Measurements from ENCODE around the genes ZNF235, ZNF285 and ZNF180.

- PRO-cap = bidirectional peak, plus-strand start at chr19:43463595, minus-strand start at chr19:43463347
- RAMPAGE, long total RNA, 4 experiments = start-site peak on the minus strand in 2 of 4 experiments, at chr19:43463326-43463376 at its widest, 6 to 13 reads per replicate
These were observed 2.5 kb downstream of the LYPD3 start for GRCh38 chr19:43462896-43463420.

DNA sequence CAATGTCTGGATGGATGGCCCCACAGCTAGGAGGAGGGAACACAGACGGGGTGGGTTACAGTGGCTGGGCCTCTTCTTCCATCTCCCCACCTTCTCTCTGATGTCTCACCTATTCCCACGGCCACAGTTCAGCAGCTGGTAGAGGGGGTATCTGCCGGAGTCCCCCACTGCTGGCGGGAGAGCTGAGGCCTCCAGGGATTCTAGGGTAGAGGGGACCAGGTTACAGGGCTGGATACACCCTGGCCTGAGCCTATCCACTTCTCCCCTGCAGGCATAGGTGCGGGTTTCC is 17.9 kb downstream of the PHLDB3 start:
- PRO-cap = no peak
- RAMPAGE, long total RNA, 4 experiments = no peak in any of the 4 experiments

GRCh38 chr19:43529724-43529923 is 2.6 kb upstream of the ETHE1 start:
- PRO-cap = no peak
- RAMPAGE, long total RNA, 4 experiments = no peak in any of the 4 experiments

DNA sequence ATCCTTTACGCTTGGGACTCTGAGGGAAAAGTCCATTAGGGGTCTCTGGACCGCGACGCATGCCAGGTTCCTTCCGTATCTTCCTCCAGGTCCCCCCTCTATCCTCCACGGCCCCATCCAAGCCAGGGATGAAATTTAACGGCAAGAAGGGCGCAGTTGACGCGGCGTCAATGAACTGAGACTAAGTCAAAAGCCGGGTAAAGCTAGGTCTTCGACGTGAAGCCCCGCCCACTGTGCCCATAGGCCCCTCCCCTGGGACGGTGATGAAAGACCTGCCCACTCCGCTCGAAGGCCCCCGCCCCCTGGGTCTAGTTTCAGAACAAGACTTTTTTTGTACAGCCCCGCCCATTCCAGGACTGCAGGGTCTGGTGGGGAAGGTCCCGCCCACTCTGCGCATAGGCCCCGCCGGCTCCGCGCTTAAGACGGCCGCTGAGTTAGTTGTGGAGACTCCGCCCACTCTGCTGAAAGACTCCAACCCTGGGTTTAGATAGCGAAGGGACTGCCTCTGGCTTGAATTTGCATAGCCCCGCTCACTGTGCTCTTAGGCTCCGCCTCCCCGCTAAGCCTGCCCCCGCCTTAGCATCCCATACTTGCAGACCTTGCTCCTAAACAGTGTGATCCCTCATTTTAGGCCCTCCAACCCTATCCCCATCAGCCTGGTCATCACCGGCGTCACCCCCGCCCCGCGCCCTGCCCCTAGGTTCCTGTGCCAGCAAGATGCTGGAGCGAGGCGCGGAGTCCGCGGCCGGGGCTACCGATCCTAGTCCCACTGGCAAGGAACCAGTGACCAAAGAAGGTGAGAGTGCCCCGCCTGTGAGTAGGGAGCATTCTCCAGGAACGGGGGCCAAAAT is 943 bp downstream of the ZNF575 start:
- PRO-cap = unidirectional peak, minus-strand start at position 183 of the sequence; bidirectional peak, plus-strand start at position 707 of the sequence, minus-strand start at position 391 of the sequence
- RAMPAGE, long total RNA, 4 experiments = no peak in any of the 4 experiments

GRCh38 chr19:43592549-43593288 is 3.2 kb downstream of the IRGQ start:
- PRO-cap = no peak
- RAMPAGE, long total RNA, 4 experiments = no peak in any of the 4 experiments

GRCh38 chr19:43634362-43634962 is 5.2 kb downstream of the CADM4 start:
- PRO-cap = unidirectional peak, plus-strand start at chr19:43634729
- RAMPAGE, long total RNA, 4 experiments = no peak in any of the 4 experiments

DNA sequence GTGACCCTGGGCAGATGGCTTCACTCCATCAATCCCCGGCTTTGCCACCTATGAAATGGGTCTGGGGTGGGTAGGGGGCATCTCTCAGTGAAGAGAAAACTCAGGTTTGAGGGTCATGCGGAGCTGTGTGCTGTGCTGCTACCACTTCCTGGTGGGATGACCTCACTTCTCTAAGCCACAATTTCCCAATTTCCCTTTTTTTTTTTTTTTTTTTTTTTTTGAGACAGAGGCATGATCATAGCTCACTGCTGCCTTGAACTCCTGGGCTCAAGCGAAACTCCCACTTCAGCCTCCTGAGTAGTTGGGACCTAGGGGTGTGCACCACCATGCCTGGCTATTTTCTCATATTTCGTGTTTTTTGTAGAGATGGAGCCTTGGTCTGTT is 4.7 kb upstream of the PLAUR start:
- PRO-cap = no peak
- RAMPAGE, long total RNA, 4 experiments = no peak in any of the 4 experiments

DNA sequence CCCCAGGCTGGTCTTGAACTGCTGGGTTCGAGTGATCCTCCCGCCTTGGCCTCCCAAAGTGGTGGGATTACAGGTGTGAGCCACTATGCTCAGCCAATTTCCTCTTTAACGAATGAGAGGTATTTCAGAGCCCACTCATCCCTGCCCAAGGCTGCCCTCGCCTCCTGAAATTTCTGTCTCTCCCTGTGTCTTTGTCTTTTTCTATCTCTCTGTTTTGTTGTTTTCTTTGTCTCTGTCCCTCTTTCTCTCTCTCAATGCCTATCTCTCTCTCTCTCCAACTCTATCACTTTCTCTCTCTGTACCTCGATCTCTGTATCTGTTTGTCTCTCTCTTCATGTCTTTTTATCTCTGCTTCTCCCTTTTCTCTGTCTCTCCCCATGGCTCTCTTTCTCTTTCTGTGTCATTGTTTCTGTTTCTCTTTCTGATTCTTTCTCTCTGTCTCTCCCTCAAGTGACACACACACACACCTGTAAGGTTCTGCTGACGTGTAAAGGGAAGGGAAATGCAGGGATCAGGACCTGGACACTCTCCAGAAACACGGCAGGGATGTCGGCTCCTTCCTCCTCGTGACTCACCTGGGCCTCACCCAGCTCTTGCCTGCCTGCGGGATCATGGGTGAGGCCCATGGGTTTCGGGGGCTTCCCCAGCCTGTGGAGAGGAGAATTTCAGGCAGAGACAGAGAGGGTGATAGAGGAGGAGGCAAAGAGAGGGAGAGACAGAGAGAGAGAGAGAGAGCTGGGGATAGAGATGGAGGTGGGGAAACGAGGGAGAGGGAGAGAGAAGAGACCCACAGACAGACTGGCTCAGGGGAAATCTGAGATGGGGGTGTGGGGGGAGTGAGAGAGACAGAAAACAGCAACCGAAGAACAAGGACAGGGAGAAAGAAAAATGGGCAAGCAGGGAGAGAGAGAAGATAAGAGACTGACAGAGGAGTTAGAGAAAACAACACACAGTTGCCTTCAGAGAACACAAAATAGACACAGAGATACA is 5.4 kb upstream of the PLAUR start:
- PRO-cap = no peak
- RAMPAGE, long total RNA, 4 experiments = no peak in any of the 4 experiments

DNA sequence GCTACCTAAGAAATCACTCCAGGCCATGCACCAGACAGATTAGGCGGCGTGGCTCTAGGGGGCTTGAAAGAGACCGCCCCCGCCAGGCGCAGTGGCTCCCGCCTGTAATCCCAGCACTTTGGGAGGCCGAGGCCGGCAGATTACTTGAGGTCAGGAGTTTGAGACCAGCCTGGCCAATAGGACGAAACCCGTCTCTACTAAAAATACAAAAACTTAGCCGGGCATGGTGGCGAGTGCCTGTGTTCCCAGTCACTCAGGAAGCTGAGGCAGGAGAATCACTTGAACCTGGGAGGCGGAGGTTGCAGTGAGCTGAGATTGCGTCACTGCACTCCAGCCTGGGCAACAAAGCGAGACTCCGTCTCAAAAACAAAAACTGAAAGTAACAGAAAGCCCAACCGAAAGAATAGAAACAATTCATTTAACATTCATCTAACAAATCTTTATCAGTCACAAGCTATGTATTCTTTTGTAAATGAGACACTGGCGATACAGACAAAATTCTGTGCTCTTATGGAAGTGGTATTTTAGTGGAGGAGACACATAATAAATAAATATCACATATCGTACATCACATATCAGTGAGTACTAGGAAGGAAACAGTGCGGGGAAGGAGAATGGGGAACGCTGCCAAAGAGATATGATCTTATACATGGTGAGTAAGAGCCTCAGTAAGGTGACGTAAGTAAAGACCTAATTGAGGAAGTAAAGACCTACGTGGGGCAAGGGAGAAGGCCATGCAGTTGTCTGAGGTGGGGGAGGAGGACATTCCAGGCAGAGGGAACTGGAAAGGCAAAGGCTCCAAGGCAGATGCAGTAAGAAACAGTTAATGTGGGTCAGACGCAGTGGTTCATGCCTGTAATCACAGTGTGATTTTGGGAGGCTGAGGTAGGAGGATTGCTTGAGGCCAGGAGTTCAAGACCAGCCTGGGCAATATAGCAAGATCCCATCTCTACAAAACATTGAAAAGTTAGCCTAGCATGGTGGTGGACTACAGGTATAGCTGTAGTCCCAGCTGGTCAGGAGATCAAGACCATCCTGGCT is 14.7 kb upstream of the IRGC start:
- PRO-cap = no peak
- RAMPAGE, long total RNA, 4 experiments = no peak in any of the 4 experiments

GRCh38 chr19:43738991-43739316 is 15.8 kb downstream of the SMG9 start:
- PRO-cap = no peak
- RAMPAGE, long total RNA, 4 experiments = no peak in any of the 4 experiments

- PRO-cap = no peak
- RAMPAGE, long total RNA, 4 experiments = no peak in any of the 4 experiments
These were observed 20.7 kb downstream of the ZNF45 start for GRCh38 chr19:43914361-43914871.

DNA sequence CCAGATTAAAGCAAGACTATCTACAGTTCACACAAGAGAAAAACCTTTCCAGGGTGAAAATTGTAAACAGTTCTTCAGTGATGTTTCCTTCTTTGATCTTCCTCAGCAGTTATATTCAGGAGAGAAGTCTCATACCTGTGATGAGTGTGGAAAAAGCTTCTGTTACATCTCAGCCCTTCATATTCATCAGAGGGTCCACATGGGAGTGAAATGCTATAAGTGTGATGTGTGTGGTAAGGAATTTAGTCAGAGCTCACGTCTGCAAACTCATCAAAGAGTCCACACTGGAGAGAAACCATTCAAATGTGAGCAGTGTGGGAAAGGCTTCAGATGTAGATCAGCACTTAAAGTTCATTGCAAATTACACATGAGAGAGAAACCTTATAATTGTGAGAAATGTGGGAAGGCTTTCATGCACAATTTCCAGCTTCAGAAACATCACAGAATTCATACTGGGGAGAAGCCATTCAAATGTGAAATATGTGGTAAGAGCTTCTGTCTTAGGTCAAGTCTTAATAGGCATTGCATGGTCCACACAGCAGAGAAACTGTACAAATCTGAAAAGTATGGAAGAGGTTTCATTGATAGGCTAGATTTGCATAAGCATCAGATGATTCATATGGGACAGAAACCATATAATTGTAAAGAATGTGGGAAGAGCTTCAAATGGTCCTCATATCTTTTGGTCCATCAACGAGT is 6.9 kb downstream of the ZNF222 start:
- PRO-cap = no peak
- RAMPAGE, long total RNA, 4 experiments = start-site peak on the plus strand in 1 of 4 experiments, centred at position 386 of the sequence, 5 reads per replicate

DNA sequence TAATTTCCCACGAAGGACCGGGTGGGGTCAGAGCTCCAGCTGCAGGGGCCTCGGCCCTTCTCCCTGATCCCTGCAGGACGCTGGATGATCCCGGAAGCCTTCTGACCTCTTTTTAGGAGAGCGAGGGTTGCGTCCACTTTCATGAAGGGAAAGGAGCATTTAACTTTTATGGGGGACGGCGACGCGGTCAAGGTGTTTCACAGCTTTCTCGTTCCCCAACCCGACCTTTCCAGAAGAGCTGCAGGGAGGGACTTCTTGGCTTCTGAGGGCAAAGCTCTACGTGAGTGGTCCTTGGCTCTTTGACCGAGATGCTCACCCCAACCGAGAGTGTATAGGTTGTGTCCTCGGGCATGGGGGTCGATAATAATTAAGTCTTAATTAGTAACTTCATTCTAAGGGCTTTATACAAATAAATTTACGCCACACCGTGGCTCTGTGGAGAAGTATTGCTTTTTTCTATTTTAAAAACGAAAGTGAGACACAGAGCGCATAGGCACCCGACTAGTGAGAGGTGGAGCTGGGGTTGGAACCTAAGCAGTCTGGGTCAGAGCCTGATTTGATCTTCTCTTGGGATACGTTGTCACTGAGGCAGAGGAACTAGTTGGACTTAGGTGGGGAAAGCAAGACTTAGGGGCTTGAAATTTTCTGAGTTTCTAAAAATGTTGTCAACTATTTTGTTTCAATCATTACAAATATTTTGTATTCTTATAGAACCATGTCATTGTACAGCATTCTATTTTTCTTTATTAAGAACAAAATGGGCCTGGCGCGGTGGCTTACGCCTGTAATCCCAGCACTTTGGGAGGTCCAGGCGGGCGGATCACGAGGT is 932 bp downstream of the ZNF224 start:
- PRO-cap = unidirectional peak, minus-strand start at position 86 of the sequence
- RAMPAGE, long total RNA, 4 experiments = no peak in any of the 4 experiments

DNA sequence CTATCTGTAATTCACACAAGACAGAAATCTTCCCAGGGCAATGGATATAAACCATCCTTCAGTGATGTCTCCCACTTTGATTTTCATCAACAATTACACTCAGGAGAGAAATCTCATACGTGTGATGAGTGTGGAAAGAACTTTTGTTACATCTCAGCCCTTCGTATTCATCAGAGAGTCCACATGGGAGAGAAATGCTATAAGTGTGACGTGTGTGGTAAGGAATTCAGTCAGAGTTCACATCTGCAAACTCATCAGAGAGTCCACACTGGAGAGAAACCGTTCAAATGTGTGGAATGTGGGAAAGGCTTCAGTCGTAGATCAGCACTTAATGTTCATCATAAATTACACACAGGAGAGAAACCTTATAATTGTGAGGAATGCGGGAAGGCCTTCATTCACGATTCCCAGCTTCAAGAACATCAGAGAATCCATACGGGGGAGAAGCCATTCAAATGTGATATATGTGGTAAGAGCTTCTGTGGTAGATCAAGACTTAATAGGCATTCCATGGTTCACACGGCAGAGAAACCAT is 6.6 kb upstream of the ZNF225 start:
- PRO-cap = no peak
- RAMPAGE, long total RNA, 4 experiments = no peak in any of the 4 experiments

DNA sequence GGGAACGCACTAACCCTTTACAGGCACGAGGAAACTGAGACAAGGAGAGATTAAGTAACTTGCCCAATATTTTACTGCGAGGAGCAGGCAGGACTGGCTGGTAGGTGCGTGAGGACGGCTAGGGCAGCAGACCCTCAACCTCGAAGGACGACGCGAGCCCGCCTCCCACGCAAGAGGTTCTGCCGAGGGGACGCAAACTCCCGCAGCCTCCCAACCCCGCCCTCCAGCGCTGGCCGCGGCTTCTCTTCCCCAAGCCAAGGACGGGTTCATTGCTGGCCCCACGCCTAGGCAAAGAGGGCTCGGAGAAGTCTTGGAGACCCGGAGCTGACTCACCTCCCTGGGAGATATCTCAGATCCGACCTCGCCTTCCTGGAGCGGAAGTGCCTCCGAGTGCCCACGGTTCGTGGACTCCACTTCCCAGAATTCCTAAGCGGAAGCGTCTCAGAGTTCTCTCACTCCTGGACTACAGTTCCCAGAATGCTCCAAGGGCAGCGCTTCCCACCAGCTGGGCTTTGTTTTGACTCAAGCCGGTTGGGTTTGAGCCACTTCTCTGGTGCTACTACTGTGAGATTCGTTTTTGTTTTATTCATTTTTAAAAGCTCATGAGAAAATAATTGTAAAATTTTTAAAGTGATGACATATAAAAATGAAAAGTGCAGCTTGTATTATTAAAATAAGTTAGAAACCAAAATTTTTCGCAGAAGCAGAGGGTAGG is at the start of gene ZNF235:
Gene ZNF235, minus strand, starts transcription at position 388 of the 715 bp plus-strand sequence.
- PRO-cap = bidirectional peak, plus-strand start at position 475 of the sequence, minus-strand start at position 388 of the sequence
- RAMPAGE, long total RNA, 4 experiments = start-site peak on the minus strand in 4 of 4 experiments, centred at positions 367 to 377 of the sequence, 26 to 45 reads per replicate

DNA sequence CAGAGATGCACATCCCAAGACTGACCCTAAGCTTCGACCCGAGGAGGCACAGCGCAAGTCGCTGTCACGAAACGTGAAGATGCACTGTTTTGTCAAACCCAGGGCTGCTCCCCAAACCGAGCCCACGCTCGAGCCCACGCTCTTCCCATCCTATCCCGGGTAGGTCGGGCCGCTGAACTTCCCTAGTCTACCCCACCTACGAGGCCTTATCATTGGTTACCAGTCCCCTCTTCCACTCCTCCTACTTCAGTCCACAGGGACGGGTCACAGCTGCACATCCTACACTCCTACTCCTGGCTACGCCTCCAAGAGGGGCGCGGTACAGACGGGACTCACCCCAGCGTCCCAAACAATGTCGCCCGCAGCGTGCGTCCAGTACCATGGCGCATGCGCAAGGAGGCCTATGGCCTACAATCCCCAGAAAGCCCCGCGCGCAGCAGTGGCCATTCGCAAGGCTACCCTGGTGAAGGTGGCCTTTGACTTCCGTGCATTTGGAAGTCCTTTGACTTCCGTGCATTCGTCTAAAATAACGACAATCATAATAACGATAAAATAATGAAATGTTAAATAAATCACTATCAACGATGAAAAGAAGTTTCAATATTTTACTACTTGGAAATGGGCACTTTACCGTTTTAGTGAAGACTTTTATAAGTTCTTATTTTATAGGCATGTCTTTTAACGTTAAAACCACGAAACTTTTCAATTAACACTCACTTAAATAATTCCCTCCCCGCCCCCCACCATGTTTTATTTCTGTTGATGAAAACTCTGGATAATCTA is at the start of gene ZNF285:
Gene ZNF285, minus strand, starts transcription at position 377 of the 783 bp plus-strand sequence.
- PRO-cap = no peak
- RAMPAGE, long total RNA, 4 experiments = start-site peak on the minus strand in 3 of 4 experiments, centred at positions 362 to 381 of the sequence, 11 to 40 reads per replicate

- PRO-cap = bidirectional peak, plus-strand start at chr19:44500627, minus-strand start at chr19:44500538
- RAMPAGE, long total RNA, 4 experiments = start-site peak on the minus strand in 4 of 4 experiments, at chr19:44500328-44500548 at its widest, 6 to 86 reads per replicate
These were observed at the start of gene ZNF180 for GRCh38 chr19:44499853-44501044. TSS of gene ZNF180 (minus strand) at chr19:44500522.

- PRO-cap = unidirectional peak, minus-strand start at chr19:44623211
- RAMPAGE, long total RNA, 4 experiments = no peak in any of the 4 experiments
These were observed 9.7 kb downstream of the IGSF23 start for GRCh38 chr19:44623001-44623436.

DNA sequence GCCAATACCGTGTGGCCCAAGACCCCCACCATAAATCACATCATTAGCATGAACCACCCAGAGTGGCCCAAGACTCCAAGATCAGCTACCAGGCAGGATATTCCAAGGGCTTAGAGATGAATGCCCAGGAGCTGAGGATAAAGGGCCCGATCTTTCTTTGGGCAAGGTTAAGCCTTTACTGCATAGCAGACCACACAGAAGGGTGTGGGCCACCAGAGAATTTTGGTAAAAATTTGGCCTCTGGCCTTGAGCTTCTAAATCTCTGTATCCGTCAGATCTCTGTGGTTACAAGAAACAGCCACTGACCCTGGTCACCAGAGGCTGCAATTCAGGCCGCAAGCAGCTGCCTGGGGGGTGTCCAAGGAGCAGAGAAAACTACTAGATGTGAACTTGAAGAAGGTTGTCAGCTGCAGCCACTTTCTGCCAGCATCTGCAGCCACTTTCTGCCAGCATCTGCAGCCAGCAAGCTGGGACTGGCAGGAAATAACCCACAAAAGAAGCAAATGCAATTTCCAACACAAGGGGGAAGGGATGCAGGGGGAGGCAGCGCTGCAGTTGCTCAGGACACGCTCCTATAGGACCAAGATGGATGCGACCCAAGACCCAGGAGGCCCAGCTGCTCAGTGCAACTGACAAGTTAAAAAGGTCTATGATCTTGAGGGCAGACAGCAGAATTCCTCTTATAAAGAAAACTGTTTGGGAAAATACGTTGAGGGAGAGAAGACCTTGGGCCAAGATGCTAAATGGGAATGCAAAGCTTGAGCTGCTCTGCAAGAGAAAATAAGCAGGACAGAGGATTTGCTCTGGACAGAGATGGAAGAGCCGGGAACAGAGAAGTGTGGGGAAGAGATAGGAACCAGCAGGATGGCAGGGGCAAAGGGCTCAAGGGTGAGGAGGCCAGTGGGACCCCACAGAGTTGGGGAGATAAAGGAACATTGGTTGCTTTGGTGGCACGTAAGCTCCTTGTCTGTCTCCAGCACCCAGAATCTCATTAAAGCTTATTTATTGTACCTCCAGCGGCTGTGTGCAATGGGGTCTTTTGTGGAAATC is 8.4 kb upstream of the CEACAM19 start:
- PRO-cap = no peak
- RAMPAGE, long total RNA, 4 experiments = start-site peak on the plus strand in 1 of 4 experiments, centred at positions 526 to 667 of the sequence, 20 to 29 reads per replicate

DNA sequence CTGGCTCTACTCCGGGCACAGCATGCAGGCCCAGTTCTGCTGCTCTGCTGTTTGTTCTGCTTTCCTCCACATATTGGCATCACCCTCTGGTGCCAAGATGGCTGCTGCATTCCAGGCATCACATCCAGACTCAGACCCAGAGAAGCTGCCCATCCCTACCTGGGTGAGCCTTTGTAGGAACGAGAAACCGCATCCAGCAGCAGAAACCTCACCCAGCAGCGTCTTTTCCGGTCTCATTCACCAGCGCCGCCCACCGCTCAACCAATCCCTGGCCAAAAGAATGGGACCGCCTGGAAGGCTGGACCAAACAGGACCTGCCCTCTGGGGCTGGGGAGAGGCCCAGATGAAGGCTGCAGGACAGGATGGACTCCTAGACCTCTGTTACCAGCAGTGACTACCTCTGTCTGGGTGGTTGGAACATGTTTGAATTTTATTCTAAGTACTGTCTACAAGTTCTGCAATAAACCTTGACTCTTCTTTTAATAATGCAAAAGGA is 5.6 kb upstream of the CEACAM19 start:
- PRO-cap = no peak
- RAMPAGE, long total RNA, 4 experiments = no peak in any of the 4 experiments

All from gastroesophageal sphincter (tissue), 4 donors.